Placental epithelial cell (primary cell): Measurements from ENCODE around the gene HHIPL1.

GRCh38 chr14:98167291-98167550 is 1104.8 kb downstream of the BCL11B start:
- CAGE, long polyA plus RNA, result no peak

DNA sequence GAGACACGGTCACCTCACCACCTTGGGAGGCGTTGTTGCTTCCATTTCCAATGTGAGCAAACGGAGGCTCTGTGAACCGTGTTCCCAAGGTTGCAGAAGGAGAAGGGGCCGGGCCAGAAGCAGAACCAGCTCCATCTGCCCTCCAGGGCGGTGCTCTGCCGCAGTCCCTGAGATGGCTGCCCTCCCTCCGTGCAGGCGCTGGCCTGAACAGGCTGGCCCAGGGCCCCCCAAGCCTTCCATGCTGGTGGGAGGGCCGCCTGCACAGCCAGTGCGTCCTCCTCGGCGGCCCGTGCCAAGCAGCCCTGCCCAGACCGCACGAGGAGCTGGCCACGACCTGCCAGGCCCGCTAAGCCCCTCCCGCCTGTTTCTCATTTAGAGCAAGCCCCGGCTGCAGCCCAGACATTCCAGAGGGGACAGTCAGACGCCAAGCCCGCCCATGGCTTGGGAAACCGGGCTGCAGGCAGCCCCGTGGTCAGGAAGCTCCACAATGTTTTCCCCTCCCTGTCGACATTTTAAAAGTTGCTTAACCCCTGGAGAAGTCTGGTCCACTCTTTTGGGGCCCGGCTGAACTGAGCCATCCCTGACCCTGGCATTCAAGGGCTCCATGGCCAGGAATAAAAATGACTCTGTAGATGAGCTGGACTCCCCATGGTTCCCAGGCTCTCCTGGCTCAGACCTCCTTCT is 236.1 kb downstream of the BCL11B start:
- CAGE, long polyA plus RNA, result no peak

DNA sequence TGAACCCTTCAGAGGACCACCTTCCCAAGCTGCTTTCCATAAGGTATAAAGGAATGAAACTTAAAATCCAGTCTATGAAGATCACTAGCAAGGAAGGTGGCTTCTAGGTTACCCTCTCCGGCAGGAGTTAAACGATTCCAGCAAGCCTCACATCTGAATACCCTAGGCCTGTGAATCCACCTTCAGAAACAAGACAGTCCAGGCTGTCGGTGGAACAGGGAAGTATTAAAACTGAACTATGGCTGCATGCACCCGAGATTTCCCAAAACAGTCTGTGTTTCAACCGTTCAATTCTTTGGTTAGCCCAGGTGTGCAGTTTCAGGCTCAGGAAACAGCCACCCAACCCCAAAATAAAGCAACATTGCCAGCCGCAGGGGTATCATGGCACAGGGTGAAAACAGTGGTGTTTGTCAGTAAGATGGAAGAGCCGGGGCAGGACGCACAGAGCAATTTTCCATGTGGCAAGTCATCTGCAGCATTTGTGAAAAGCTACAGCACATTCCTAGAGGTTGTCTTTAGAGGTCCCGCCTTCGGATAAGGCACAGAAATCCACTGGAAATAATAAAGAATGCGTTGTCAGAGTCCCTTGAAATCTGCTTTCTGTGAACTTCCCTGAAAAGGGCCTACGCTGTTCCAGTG is 85.0 kb downstream of the BCL11B start:
- CAGE, long polyA plus RNA, result no peak

DNA sequence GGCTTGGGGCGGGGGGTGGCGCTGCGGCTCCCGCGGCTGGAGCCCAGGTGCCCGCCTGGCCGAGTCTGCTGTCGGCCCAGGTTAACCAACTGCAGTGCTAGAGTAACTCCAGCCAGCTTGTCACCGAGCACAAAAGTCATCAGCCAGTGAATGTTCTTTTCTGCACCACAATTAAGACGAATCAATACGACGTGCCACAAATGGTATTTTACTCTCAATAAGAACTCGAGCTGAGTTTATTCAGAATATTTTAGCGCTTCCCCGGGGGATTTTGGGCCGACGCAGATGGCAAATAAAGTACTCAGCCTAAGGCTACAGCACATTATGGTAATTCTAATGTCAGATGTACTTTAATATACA is 83.2 kb downstream of the BCL11B start:
- CAGE, long polyA plus RNA, result no peak

GRCh38 chr14:99240389-99240892 is 31.6 kb downstream of the BCL11B start:
- CAGE, long polyA plus RNA, result no peak

DNA sequence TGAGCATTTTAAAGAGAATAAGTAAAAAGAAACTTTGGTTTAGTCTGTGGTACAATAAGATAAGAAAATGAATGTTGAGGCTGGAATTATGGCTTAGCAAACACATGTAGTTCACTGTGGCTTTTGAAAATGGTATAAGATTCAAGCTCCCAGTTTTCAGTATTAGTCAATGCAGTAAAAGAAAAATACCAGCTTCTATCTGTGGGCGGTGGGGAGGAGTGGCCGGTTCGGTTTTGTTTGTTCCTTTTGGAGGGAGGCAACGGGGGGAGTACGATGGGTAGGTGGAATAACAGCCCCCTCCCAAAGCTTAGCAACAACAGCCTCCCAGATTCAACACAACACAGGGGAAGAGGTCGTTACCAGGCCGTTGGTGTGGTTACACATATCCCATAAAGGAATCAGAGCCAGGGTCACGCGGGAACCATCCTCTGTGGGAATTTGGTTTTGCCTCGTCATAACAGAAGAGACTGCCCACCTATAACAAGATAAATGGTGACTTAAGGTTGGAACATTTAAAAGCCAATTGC is 68.0 kb downstream of the SETD3 start:
- CAGE, long polyA plus RNA, result no peak

GRCh38 chr14:99413118-99413466 is 67.6 kb downstream of the SETD3 start:
- CAGE, long polyA plus RNA, result no peak

- CAGE, long polyA plus RNA, result no peak
Observed at GRCh38 chr14:99548930-99549403, 55.0 kb downstream of the CCDC85C start.

GRCh38 chr14:99601290-99601924 is 2.6 kb downstream of the CCDC85C start:
- CAGE, long polyA plus RNA, result no peak

DNA sequence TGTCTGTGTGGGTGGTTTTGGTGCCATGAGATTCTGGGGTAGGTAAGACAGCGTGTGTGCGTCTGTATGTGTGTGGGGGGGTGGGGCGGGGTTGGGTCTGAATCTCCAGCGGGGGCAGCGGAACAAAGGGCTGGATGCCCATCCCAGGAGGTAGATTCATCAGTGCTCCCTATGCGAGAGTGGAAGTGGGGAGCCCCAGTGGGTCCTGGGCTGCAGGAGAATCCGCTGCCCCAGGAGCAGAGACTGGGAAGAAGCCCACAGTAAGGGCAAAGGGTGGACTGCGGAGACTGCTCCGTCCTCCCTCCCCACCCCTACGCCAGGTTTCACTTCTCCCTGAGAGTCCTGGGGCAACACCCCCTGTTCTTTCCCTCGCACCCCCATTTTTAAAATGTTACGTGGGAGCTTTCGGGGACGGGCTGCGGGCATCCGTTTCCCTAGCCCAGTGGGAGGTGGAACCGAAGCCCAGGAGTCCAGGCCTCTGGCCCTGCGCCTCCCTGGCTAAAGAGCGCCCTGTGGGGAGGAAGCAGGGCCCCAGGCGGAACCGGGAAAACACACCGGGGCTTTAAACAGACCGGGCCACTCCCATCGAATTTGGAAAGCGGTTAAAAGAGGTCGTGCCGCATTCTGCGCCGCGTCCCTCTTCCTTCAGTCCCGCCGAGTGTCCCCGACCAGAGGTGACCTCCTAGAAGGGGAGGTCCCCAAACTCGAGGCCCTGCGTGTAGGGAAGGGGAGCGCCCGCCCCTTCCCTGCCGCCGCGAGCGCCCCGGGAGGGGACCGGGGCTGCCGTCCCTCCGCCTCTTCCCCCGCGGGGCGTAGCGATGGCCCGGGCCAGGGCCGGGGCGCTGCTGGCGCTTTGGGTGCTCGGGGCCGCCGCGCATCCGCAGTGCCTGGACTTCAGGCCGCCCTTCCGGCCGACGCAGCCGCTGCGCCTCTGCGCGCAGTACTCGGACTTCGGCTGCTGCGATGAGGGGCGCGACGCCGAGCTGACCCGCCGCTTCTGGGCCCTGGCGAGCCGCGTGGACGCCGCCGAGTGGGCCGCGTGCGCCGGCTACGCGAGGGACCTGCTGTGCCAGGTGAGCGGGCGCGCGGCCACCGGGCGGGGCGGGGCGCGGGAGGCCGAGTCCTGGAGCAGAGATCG is at the start of gene HHIPL1:
HHIPL1 (plus strand) TSS at position 740 of the 1,138 bp plus-strand sequence.
- CAGE, long polyA plus RNA, result no peak

DNA sequence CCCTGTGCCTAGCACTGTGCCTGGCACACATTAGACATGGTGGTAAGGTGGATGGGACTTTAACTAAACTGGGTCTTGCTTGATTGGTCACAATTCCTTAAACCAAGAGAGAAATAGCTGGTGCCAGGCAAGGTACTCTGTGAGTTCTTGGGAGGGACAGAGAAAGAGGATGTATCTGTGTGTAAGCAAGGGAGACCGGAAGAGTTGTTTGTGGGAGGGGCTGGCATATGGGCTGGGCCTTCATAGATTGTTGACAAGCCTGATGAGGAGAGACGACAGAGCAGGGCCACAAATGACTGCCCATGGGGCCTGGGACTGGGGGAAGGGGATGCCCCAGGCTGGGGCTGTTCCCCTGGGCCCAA is 11.6 kb upstream of the CYP46A1 start:
- CAGE, long polyA plus RNA, result no peak

- CAGE, long polyA plus RNA, result no peak
Observed at GRCh38 chr14:99683175-99684137, 642 bp upstream of the CYP46A1 start.

DNA sequence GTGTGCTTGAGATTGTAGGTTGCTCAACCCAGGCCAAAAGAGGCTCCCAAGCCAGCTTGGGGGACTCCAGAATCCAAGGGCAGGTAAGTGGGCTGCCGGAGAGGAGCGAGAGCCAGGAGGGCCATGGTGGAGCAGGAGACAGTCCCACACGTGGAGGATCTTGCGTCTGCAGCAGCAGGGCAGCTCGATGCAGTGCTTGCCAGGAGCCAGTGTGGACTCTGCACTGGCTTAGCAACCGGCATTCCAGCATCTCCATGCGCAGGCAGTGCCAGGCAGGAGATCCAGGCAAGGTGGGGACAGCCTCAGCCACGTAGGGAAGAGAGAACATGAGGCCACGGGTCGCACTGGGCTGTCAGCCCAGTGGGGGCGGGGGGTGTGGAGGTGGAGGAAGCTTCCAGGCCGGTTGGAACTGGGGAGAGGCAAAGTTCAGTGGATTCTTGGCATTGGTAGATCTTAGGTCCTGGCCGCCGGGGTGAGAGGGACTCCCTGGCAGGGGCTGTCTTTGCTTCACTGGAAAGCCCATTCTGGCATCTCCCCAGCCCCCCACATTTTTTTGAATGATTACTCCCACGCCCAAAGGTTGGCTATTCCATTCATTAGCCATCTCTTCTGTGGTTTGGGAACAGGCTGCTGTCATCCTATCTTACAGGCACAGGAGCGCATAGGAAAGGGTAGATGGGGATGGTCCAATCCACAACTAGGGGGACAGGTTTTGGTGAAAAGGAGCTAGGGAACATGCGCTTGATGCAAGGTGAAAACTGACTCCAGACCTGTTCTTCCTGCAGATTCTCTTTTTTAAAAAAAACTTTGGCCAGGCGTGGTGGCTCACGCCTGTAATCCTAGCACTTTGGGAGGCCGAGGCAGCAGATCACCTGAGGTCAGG is 120.8 kb upstream of the EVL start:
- CAGE, long polyA plus RNA, result no peak

DNA sequence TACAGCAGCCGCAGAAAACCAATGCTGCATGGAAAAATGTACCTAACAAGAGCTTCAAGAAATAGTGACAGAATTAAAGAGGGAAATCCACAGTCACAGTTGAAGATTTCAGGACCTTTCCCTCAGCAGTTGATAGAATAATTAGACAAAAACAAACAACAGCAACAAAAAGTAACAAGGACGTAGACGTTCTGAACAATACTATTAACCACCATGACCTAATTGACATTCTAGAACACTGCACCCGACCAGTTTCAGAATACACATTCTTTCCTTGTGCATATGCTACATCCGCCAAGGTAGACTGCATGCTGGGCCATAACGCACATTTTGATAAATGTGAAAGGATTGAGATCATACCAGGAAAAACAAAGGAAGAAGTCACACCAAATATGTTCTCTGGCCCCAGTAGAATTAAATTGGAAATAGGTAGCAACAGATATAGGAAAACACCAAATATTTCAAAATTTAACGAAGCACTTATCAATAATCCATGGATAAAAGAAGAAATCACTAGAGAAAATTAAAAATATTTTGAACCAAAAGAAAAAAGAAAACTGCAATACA is 1.6 kb upstream of the EVL start:
- CAGE, long polyA plus RNA, result no peak

- CAGE, long polyA plus RNA, result no peak
Observed at GRCh38 chr14:100068392-100069121, 3.3 kb downstream of the EVL start.

DNA sequence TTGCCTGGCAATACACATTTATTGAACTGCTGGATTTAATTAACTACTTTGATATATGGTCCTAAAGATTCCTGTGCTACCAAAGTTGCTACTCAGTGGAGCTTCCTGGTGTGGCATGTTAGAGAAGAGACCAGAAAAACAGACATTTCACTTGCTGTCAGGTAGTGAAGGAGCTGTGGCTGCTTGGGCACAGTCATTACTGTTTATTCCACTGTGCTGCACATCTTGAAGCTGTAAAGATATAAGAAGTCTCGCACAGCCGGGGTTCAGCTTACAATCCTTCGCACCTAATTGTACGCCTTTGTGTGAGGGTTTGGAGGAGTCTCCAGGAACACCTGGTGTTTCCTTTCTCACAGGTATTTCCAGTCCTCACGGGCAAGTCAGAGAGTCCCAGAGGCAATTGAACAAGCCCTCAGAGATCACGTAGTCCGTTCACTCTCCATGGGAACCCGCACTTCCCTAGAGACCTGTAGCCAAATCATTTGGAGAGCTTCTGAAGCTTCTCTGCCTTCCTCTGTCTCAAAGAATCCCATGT is 4.0 kb downstream of the EVL start:
- CAGE, long polyA plus RNA, result no peak

GRCh38 chr14:100109519-100109905 is 44.3 kb downstream of the EVL start:
- CAGE, long polyA plus RNA, result no peak

DNA sequence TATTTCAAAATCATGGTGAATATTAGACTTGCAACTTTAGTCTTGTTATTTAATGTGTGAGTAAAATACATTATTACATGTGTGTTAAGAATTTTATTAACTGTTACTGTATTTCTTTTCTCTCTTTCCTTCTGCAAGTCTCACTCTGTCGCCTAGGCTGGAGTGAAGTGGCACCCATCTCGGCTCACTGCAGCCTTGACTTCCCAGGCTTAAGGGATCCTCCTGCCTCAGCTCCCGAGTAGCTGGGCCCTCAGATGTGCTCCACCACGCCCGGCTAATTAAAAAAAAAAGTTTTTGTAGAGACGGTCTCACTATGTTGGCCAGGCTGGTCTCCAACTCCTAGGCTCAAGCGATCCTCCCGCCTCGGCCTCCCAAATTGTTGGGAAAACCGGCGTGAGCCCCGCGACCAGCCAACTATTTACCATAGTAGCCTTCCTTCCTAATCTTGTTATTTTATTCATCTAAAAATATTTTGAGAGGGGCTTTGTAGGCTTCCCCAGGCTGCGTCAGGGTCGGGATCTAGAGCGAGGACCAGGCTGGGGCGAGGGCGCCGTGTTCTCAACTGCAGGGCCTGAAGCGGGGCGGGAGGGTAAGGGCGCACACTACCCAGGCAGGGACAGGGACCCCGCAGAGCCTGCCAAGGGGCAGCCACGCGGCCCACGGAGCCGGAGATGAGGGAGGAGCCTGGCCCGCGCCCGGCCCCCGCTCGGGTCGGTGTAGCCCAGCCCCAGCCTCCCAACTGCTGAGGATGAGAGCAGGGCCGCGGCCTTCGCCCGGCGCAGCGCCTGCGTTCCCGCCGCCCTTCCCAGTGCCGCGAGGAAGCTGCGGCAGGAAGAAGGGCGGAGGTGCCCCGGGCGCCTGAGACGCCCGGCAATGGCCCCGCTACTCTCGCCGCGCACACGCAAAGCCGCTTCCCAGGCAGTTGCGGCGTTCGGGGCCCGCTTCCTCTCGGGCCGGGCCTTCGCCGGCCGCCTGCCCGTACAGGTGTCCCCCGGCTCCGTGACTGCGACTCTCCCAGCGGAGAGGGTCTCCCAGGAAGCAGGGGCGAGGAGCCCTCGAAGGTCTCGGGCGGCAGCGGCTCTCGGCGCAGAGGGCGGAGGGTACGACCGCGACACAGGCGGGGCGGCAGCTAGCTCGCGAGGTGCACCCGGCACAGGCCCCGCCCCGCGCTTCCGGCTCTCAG is 25.1 kb upstream of the YY1 start:
- CAGE, long polyA plus RNA, result no peak

GRCh38 chr14:100328597-100329553 is 5.7 kb downstream of the SLC25A47 start:
- CAGE, long polyA plus RNA, result no peak

GRCh38 chr14:100334771-100335341 is 11.7 kb downstream of the SLC25A47 start:
- CAGE, long polyA plus RNA, result no peak